Epithelial cell of alveolus of lung (primary cell): ENCODE data around the gene DTNA.

DNA sequence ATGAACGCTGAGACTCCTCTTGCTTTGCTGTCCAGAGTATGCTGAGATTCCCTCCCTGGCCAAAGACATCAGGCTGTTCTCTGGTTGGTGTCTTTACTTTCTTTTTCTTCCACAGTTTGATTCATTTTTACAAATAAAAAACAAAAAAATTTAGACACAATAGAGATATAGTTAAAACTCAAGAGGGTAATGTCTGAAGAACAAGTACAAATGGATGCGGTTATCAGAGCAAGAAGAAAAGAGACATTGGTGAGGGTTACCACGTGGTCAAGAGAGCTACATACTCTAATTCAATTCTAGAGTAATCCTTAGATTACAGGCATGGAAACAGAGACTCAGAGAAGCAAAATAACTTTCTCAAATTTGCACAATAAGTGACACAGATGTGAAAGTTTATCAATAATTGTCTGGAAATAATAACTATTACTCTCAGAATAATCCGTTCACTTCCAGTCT, 17.9 kb upstream of the DSG2 start:
- RAMPAGE, long total RNA, result no peak
- RRBS, result no CpG with 5 or more reads among the region's 4 CpGs

- RAMPAGE, long total RNA, result no peak
- RRBS, result no CpG with 5 or more reads among the region's 2 CpGs
Observed at GRCh38 chr18:31680919-31681242, 3.5 kb downstream of the B4GALT6 start.

GRCh38 chr18:31685746-31686157, 1.4 kb upstream of the B4GALT6 start:
- RAMPAGE, long total RNA, result no peak
- RRBS, result no CpG with 5 or more reads among the region's 18 CpGs

DNA sequence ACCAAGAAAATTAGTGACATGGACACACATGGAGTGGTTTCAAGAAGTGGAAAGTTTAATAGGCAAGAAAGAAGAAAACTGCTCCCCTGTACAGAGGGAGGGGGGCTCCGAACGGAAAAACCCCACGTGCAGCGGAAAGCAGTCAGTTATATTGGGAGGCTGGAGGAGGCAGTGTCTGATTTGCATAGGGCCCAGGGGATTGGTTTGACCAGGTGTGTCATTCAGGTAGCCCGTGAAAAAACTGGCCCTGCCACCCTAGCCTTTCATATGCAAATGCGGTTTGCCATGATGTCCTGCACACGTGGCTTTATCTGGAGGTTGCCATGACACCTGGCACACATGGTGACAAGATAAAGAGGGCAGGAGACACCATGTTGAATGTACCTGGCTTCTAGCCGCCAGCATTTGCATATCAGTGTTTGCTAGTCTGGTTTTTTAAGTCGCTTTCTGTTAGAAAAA, 20.5 kb downstream of the SLC25A52 start:
- RAMPAGE, long total RNA, result no peak
- RRBS, result no CpG with 5 or more reads among the region's 9 CpGs

DNA sequence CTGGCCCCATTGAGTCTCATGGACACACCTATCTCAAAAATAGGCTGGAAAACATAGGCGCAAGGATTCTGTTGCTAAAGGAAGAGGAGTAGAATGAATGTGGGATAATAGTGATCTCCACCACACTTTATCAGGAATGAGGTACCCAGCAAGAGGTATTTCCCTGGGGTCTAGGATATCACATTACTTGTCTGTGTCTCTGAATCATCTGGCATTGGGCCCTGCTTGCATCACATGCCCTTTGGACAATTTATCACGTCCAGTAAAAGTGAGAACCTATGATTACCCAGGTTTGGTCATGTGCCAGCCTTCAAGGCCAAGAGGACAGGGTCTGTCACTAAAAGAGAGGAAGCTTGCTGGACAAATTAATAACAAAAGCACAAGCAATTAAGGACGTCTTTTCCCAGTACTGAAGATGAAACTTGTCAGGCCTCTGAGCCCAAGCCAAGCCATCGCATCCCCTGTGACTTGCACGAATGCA, 11.4 kb upstream of the TRAPPC8 start:
- RAMPAGE, long total RNA, result no peak
- RRBS, result no CpG with 5 or more reads among the region's 5 CpGs

DNA sequence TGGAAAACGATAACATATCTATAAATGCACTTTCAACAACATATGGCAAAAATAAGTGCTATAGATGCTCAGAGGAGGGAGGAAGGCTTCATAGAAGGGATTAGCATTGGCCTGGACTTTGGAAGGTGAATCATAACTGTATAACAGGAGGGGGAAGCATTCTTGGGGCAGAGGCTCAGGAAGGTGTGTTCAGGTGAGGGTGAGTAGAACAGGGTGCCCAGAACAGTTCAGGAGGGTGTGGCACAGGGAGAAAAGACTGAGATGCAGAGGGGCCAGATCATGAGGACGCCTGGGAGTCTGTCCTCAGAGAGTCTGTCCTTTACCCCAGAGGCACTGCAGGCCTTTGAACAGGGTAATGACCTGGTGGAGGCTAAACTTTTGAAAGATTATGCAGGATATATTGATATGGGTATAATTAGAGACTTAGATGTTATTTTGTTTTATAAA, 29.3 kb upstream of the MEP1B start:
- RAMPAGE, long total RNA, result no peak
- RRBS, result no CpG with 5 or more reads among the region's 2 CpGs

DNA sequence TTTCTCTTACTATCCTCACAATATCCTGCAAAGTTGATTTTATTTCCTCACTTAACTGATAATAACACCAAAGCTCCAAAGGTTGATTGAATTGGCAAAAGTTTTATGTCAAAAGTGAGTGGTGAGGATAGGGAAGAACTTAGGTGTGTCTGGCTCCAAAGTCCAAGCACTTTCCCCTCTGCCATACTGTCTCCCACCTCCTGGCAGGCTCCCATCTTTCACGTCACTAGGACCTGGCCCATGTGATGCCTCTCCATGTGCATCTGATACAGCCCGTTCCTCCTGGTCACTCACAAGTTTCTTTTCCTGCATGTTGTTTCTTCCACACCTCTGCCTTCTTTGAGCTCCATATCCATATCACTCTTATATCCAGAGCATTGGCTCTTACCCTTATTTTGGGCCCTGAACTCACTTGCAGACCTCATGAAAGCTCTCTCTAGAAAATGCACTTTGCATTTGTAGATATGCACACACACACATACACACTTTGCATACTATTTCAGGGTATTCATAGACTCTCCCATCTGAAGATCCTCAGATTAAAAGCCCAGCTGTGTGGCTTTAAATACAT, 12.2 kb downstream of the MEP1B start:
- RAMPAGE, long total RNA, result no peak
- RRBS, result no CpG with 5 or more reads among the region's 2 CpGs

DNA sequence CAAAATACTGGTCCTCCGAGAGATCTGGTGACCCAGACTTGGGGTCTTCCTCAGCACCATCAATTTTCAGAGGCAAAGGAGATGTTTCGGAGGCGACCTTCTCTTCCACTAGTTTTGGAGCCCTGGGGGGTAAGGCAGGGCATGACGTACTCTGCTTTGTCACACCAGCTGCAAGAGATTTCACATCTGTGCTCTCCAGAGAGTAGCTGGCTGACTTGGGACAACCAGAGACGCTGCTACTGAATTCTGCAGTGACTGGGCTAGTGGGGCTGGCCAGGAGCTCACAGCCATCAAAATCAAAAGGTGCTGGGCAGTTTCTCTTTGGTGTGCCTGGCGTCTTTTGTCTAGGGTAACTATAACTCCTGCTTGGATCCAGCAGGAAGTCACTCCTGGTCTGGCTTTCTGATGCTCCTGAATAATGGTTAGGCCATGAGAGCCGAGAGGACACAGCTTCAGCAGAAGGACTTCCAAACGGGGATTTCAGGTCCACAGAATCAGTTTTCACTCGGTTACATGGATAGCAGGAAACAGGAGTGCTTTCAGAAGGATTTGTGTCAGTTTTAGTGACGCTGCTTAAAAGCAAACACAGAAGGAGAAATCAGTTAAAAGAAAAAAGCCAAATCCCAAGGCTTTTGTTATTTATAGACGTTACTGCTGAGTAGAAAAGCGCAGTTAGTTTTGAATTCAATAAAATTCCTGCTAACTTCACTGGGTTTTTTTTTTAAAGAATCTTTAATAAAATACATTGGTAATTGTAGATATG, 78.5 kb downstream of the MEP1B start:
- RAMPAGE, long total RNA, result no peak
- RRBS, result no CpG with 5 or more reads among the region's 12 CpGs

DNA sequence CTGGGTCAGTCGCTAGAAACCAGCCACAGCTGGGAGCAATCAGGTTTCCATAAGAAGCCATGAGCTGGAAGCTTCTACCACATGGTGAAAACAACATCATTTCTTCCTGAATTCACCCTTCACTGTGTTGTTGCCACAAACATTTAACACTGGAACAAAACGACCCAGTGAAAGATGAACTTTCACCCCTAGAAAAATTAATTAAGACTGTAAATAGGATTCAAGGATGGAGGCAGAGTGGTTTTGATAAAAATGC, 86.6 kb downstream of the GAREM1 start:
- RAMPAGE, long total RNA, result no peak
- RRBS, result no CpG with 5 or more reads among the region's 2 CpGs

DNA sequence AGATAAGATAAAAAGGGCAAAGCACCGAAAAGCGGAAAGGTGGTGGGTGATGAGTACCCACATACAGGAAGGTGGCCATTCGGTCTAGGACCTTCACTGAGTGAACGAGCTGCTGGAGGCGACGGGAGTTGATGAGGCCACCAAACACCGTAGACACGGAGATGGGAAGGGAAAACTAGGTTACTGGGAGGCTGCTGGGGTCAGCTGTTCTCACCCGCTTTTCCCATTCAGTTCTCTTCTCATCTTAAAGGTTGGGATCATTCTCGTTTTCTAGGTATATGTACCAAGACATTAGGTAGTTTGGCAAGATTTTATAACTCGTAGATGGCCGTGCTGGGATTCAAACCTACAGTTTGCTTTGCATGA, 754 bp upstream of the GAREM1 start:
- RAMPAGE, long total RNA, result no peak
- RRBS, result no CpG with 5 or more reads among the region's 12 CpGs

DNA sequence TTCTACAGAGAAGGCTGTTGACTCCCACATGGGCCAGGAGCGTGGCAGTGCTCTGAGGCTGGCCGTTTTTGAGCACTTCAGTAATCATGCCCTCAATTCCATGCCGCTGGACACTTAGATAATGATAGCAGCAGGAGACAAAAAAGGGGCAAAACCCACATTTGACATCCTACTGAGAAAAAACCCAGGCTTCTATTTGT, 51.8 kb downstream of the KLHL14 start:
- RAMPAGE, long total RNA, result no peak
- RRBS, result no CpG with 5 or more reads among the region's 3 CpGs

- RAMPAGE, long total RNA, result no peak
- RRBS, result no CpG with 5 or more reads among the region's 3 CpGs
Observed at GRCh38 chr18:32768787-32769262, 4.0 kb downstream of the KLHL14 start.

DNA sequence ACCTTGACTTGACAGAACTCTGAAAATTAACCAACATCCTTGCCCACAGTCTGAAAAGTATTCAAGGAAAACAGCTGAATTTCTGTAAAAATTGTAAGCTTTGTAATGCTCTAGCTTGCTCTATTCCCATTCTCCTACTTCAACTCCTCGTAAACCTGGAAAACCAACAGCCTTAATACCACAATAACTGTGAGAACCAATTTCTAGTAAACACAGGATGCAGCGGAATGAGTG, 241.1 kb upstream of the KLHL14 start:
- RAMPAGE, long total RNA, result no peak
- RRBS, result no CpG with 5 or more reads among the region's 2 CpGs

GRCh38 chr18:34269653-34270140, 45.0 kb upstream of the NOL4 start:
- RAMPAGE, long total RNA, result no peak
- RRBS, result no CpG with 5 or more reads among the region's 2 CpGs

DNA sequence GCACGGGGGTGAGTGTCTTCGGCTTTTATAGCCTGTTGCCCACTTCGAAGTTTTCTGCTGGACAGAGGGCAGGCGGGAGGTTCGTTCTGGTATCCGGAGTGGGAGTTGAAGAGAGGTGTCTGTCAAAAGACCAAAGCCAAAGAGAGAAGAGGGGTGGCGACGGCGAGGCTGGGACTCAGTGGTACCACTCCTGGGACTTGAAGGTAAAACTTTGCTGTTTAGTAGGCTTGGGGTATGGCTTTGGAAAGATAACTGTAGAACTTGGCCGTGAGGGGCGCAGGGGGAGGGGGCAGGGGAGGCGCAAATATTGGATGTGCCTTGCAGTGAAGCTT, 215.7 kb upstream of the DTNA start:
- RAMPAGE, long total RNA, result no peak
- RRBS, result no CpG with 5 or more reads among the region's 12 CpGs

DNA sequence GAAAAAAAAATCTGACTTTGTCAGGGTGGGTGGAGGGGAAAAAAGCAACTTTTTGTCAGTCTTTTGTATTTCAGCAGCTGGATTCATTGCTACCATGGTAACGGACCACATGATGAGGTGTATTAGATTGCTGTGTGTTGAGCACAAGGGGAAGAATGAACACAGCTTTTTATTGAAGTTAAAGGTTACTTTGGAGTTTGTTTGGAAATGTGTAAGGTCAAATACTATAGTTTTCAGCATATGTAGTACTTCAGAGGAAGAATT, at the start of gene DTNA:
Gene DTNA (plus strand): TSS at position 152 of the 264 bp plus-strand sequence.
- RAMPAGE, long total RNA, result start-site peak on the plus strand centred at position 185 of the sequence, 165 bp wide, 80 and 25 reads in 2 replicates
- RRBS, result no CpG with 5 or more reads among the region's 1 CpG

- RAMPAGE, long total RNA, result no peak
- RRBS, result no CpG with 5 or more reads among the region's 7 CpGs
Observed at GRCh38 chr18:35010787-35011673, 30.2 kb upstream of the MAPRE2 start.

DNA sequence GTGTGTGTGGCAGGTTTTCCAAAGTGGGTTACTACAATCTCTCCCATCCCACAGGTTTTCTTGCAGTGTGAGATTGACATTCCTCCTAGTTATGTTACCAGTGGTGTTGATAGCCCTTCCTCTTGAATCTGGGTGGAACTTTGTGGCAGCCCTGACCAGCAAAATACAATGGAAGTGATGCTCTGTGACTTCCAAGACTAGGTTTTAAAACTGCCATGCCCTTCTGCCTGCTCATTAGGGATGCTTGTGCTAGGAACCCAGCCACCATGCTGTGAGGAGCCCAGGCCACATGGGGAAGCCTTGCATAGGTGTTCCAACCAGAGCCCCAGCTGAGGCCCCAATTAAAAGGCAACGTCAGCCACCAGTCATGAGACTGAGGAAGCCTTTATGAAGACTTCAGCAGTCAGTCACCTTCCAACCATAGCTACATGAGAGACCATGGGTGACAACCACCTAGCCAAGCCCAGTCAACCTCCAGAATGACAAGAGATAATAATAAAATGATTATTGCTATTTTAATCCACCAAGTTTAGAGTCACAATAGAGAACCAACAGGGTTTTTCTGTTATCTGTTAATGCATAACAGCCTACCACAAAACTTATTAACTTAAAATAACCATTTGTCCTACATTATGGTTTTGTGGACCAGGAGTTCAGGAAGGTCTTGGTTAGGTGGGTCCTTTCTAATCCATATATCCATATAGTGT, 13.9 kb upstream of the MAPRE2 start:
- RAMPAGE, long total RNA, result no peak
- RRBS, result no CpG with 5 or more reads among the region's 1 CpG

DNA sequence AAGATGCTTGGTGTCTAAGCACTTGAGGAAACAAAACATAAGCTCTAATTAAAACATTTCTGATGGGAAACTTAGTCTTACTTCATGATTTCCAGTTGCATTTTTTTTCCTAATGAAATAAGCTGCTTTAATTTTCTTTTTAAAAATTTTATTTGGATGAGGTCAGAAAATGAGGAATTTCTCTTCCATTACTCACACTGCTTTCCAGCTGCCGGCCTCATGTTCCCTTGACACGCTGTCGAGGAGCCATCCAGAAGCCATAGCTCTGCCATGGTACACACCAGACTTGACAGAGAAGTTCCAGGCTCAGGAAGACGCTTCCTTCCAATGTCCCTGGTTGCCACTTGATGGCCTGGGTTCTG, 12.1 kb upstream of the MAPRE2 start:
- RAMPAGE, long total RNA, result no peak
- RRBS, result no CpG with 5 or more reads among the region's 4 CpGs

- RAMPAGE, long total RNA, result no peak
- RRBS, result no CpG with 5 or more reads among the region's 15 CpGs
Observed at GRCh38 chr18:35122579-35123167, 81.5 kb downstream of the MAPRE2 start.